ENCODE results near the gene GINS1.

- RRBS: 14% methylated on average over 6 of the region's 27 CpGs
These were observed 18.2 kb upstream of the CST3 start for GRCh38 chr20:23655711-23656529.

- RRBS: no CpG with 5 or more reads among the region's 6 CpGs
These were observed 347 bp upstream of the CST5 start for GRCh38 chr20:23879848-23880341.

DNA sequence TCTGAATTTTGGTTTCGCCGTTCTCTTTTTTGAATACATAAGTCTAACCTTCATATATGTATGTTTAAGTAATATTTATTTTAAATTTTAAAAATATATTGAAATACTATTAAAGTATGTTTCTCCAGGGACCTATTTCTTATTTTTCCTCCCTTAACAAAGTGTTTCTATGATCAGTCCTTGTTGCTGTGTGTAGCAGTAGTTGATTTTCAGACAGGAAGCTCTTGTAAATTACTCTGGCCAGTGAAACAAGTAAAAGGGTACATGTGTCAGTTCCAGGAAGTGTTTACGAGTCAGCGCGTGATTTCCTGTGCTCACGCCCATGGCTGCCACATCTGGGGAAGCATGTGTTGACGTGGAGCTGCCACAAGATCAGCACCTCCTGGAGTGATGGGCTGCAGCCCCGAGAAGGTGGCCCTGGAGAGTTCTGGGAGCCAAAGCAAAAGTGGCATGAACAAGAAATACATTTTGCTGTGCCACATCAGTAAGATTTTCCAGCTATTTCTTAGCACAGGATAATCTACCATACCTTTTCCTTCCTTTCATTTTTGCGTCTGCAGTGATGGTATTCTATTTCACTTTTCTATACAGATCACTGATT is 38.7 kb upstream of the GGTLC1 start:
- RRBS: no CpG with 5 or more reads among the region's 9 CpGs

GRCh38 chr20:24033208-24033674 is 44.7 kb upstream of the GGTLC1 start:
- RRBS: no CpG with 5 or more reads among the region's 1 CpG

GRCh38 chr20:24699159-24699818 is 229.9 kb downstream of the SYNDIG1 start:
- RRBS: no CpG with 5 or more reads among the region's 9 CpGs

DNA sequence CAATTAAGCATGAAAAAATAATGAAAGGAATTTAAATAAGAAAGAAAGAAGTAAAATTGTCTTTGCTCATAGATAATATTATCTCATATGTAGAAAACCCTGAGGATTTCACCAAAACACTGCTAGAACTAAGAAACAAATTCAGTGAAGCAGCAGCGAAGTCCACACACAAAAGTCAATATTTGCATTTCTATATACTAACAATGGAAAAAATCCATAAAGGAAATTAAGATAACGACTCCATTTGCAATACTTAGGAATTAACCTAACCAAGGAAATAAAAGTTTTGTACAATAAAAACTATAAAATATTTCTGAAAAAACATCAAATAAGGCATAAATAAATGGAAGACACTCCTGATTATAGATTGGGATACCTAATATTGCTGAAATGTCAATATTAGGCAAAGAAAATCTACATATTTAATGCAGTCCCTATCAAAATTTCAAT is 62.0 kb upstream of the CST7 start:
- RRBS: no CpG with 5 or more reads among the region's 2 CpGs

DNA sequence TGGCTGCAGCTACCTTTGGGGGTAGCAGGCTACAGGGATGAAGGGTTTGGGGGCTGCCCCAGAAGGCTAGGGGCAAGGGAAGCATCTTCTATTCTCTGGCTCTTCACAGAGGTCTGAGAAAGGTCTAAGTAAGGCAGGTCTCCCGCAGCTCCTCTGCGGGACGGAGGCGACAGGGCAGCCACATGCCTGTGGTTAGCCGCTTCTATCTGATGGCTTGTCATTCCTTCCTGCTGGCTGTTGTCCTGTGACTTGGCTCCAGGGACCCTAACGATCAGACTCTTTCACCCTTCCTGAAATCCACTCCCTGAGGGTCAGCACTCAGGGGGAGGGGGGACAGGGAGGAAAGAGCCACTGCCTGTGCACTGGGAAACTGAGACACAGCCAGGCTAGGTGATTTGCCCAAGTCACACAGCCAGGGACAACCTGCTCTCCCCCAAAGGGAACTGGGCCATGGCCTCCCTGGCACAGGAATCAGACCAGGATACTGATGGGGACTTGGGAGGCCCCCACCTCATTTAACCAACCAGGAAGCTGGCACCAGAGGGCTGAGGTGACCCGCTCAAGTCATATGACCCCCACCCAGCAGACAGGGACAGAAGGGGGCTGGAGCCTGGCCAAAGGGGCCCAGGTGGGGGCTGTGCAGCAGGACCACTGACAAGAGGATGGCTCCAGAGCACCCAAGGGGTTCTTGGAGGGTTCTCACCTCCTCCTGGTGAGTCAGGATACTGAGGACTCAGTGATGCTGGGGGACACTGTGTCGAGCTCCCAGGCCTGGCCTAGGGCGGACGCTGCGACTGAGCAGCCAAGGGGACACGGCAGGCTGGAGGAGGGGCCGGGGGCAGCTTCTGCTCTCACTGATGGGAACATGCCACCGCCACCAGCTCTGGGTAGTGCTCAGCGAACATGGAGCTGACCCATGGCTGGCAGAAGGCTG is 936 bp downstream of the CST7 start:
- RRBS: 13% methylated on average over 1 of the region's 15 CpGs

- RRBS: 25% methylated on average over 1 of the region's 16 CpGs
These were observed 1.7 kb downstream of the CST7 start for GRCh38 chr20:24950672-24951309.

DNA sequence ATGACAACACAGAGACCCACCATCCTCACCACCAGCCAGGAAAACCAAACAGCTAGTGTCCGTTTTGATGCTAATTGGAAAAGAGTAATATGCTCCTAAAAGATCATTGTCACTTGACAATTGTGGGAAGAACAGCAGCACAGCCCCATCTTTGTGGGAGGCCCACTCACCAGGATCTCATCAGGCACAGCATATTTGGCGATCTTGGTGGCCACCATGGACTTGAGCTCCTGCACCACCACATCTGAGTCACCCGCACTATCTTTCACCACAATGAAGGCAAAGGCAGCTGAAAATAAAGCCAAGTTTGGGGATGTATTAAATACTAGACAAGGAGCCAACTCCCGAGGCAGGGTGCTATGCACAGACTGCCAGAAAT is 16.5 kb upstream of the APMAP start:
- RRBS: no CpG with 5 or more reads among the region's 4 CpGs

GRCh38 chr20:25015884-25016204 is 23.3 kb upstream of the APMAP start:
- RRBS: no CpG with 5 or more reads among the region's 7 CpGs

DNA sequence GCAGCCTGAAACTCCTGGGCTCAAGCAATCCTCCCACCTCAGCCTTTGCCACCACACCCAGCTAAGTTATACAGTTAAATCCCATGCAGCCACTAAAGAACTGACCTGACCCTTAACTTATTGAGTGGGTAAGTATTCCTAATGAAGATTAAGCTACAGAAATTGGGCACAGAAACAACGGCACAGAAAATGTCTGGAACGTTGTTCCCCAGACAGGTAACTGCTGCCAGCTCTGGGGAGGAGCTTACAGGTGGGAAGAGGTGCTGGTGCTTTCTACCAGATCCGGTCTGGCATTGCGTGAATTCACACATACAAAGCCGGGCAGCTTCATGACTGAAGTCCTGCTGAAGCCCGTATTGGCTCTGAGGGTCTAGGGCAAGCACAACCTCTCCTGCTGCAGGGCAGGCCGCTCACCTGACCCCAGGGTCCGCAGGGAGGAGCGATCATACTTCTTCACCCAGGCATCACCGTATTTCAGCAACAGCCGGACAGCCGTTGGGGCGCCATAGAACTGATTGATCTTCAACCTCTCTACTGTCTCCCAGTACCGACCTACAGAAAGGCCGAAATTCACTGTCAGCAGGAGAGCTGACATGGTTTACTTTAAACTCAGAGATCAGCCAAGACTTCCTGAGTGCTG is 27.2 kb upstream of the APMAP start:
- RRBS: no CpG with 5 or more reads among the region's 15 CpGs

- RRBS: no CpG with 5 or more reads among the region's 8 CpGs
These were observed 27.4 kb downstream of the ACSS1 start for GRCh38 chr20:25030578-25030937.

DNA sequence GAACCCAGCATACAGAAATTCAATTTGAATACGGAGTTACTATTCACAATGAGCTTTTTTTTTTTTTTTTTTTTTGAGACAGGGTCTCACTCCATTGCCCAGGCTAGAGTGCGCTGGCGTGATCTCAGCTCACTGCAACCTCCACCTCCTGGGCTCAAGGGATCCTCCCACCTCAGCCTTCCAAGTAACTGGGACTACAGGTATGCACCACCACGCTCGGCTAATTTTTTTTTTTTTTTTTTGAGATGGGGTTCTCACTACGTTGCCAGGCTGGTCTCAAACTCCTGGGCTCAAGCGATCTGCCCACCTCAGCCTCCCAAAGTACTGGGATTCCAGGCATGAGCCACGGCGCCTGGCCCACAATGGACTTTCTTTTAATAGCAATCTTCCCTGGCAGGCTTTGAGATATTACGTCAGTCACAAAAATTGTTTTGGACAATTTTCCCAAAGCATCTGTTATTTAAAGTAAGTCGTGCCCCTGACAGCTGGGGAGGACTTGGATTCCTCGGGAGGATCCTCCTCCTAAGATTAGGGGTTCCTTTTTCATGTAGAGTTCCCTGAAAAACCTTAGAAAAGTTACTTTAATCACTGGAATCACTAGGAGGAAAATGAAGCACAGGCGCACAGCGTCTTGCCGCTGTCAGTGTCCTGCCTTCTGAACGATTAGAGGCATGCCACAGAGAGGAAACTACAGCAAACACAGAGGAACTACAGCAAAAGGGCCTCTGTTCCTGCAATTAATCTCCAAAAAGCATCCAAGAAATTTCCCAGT is 4.7 kb downstream of the ACSS1 start:
- RRBS: no CpG with 5 or more reads among the region's 16 CpGs

DNA sequence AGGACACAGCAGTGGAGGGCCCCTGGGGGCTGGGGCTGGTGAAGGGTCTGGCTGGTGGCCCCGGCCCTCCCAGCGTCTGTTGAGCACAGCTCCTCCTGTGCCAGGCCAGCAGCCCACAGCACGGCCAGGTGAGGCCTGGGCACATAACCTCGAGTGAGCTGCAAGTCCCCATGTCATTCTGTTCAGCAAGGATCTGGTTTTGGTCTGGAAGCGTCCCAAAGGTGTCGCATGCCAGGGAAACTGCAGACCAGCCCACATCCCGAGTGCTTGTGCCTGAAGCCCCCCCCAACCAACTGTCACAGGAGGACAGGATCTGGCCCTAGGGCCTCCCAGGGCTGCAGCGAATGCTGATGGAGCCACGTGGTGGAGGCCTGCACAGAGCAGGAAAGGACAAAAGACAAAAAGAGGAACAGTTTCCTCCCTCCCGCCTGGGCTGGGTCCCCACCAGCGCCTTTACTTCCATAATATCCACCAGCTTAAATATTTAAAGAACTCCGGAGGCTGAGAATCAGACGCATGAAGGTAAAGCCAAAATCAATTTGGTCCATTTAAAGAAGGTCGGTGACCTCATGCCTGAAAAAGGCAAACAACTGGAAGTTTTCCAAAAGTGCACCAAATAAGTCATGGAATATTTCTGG is 20.9 kb upstream of the PYGB start:
- RRBS: no CpG with 5 or more reads among the region's 14 CpGs

GRCh38 chr20:25246298-25246877 is 1.5 kb upstream of the PYGB start:
- RRBS: no CpG with 5 or more reads among the region's 8 CpGs

DNA sequence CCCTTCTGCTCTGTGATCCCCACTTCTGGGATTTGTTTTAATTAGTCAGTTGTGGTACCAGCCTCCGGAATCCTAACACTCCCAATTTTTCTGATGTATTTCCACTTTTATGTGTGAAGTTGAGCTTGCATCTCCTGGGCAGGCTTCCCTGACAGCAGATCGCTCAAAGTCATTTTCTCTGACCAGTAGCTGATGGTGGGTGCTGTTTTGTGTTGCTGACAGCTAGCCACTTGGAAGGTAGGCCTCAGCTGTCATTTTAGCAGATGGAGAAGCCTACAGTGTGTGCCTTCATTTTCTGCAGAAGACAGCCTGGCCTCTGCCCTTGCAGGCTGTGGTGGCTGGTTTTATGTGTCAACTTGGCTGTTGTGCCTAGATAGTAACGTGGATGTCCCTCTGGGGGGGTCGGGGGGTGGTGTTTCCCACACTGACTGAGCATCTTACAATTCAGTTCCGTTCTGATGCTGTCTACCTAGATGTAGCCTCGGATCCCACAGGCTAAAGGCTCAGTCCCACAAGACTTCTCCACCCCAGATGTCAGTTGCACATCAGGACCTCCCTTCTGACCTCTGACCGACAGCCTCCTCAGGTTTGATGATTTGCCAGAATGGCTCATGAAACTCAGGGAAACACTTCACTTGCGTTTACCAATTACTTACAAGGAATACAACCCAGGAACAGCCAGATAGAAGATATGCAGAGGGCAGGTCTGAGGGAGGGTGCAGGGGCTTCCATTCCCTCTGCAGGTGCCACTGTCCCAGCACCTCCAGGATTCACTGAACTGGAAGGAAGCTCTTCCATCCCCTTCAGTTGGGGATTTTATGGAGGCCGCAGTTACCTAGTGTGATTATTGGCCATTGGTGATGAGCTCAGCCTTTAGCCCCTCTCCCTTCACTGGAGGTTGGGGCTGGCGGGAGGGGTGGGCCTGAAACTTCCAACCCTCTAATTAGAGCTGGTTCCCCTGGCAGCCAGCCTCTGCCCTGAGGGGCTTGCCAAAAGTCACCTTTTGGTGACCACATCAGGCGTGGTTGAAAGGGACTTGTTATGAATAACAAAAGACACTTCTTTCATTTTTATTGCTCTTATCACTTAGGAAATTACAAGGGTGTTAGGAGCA is 4.4 kb downstream of the PYGB start:
- RRBS: no CpG with 5 or more reads among the region's 11 CpGs

GRCh38 chr20:25296736-25297859 is 49.2 kb downstream of the PYGB start:
- RRBS: no CpG with 5 or more reads among the region's 14 CpGs

- RRBS: no CpG with 5 or more reads among the region's 12 CpGs
These were observed 69.8 kb downstream of the PYGB start for GRCh38 chr20:25317621-25318073.

GRCh38 chr20:25407208-25408103 is at the start of gene GINS1:
Gene GINS1, plus strand, starts transcription at chr20:25407673.
- RRBS: 4% methylated on average over 11 of the region's 55 CpGs

- RRBS: no CpG with 5 or more reads among the region's 6 CpGs
These were observed 1.4 kb downstream of the GINS1 start for GRCh38 chr20:25408737-25409388.

Measured in HL-60 (cell line).